Metastatic Liver Carcinoma in the Adrenal Gland (tissue), 2 donors: ENCODE data around the genes PRR30, TCF23, SLC30A3, UCN and KRTCAP3.

- PRO-cap, 2 experiments = no peak in any of the 2 experiments
Observed at GRCh38 chr2:26571672-26571979, 9.2 kb downstream of the FAM166C start.

- PRO-cap, 2 experiments = no peak in any of the 2 experiments
Observed at GRCh38 chr2:26980984-26981442, 10.6 kb downstream of the MAPRE3 start.

- PRO-cap, 2 experiments = no peak in any of the 2 experiments
Observed at GRCh38 chr2:27041411-27042559, 9.0 kb downstream of the TMEM214 start.

DNA sequence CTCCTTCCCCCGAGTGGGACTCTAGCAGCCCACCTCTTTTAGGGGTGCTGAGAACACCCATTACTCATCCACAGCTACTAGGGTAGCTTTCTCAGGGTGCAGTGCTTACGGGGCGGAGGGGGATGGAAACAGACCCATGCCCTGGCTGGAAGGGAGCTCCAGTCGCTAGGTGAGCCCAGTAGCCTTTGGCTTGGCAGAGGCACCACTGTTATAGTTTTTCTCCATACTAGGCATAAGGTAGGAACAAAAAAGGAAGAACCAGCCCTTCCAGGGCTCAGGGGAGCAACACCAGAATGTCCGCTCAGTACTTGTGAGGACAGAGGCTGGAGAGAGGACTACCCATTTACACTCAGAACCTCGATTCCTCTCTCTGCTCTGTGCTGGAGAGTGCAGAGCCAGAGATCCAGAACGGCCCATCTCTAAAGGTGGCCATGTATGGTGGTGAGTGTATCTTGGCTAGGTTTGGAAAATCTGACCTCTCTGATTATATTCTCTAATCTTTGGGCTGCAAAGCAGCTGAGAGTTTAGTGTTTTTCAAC, 704 bp downstream of the AGBL5 start:
- PRO-cap, 2 experiments = no peak in any of the 2 experiments

- PRO-cap, 2 experiments = peak in 2 of 2 experiments; most common plus-strand start chr2:27085712 (in 1)
Observed at GRCh38 chr2:27085262-27086088, 1.1 kb upstream of the KHK start.

GRCh38 chr2:27130958-27131646, 3.3 kb downstream of the PREB start:
- PRO-cap, 2 experiments = no peak in any of the 2 experiments

DNA sequence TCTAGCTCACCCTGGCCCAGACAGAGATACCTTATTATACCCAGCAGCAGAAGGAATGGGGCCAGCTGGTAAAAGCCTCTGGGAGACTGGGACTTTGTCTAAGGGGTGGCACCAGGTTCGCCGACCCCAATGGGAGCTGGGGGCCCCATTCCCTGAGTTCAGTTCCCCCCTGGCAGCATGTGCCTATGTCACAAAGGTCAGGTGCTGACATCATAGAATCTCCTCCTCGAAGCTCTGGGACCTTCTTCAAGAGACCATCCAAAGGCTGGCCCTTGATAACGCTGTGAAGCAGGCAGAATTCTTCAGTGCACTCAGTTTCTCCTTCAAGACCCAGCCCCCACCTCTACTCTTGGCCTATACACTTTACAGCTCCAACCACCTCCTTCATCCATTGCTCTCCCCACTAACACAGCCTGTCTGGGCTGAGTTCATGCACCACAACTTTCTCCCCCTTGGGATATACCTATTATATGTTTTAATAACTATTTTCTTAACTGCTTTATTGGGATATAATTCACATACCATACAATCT, at the start of gene PRR30:
Gene PRR30, minus strand, starts transcription at position 138 of the 532 bp plus-strand sequence.
- PRO-cap, 2 experiments = no peak in any of the 2 experiments

GRCh38 chr2:27148574-27149393, at the start of gene TCF23:
TCF23 (plus strand) TSS chr2:27149004.
- PRO-cap, 2 experiments = no peak in any of the 2 experiments

DNA sequence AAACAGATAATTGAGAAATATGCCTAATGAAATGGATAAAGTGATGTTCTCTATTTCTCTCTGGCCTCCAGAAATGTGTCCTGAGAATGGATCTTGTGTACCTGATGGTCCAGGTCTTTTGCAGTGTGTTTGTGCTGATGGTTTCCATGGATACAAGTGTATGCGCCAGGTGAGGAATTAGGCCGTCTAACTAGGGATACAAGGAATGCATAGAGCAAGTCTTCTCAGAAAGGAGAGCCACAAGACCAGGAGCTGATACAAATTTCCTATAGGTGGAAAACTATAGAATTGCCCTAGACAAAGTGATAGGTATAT, 760 bp upstream of the CAD start:
- PRO-cap, 2 experiments = no peak in any of the 2 experiments

GRCh38 chr2:27262745-27263611, at the start of gene SLC30A3:
SLC30A3 (minus strand) TSS chr2:27263047.
- PRO-cap, 2 experiments = peak in 2 of 2 experiments; most common minus-strand start chr2:27263047 (in 2)

DNA sequence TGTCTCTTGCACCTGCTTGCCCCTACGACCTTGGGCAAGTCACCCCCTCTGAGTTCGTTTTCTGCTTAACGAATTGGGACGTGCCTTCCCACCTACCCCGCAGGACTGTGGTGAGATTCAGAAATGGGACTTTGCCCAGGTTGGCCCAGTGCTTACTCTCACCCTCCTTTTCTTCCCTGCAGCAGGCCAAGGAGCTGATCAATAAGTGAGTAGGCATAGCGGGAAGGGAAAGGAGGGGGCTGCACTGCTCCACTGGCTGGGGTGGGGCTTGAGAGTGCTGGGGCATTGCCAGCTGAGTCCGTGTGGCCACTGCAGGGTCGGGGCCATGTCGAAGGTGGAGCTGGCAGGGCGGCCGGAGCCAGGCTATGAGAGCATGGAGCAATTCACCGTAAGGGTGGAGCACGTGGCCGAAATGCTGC, 2.3 kb downstream of the UCN start:
- PRO-cap, 2 experiments = no peak in any of the 2 experiments

DNA sequence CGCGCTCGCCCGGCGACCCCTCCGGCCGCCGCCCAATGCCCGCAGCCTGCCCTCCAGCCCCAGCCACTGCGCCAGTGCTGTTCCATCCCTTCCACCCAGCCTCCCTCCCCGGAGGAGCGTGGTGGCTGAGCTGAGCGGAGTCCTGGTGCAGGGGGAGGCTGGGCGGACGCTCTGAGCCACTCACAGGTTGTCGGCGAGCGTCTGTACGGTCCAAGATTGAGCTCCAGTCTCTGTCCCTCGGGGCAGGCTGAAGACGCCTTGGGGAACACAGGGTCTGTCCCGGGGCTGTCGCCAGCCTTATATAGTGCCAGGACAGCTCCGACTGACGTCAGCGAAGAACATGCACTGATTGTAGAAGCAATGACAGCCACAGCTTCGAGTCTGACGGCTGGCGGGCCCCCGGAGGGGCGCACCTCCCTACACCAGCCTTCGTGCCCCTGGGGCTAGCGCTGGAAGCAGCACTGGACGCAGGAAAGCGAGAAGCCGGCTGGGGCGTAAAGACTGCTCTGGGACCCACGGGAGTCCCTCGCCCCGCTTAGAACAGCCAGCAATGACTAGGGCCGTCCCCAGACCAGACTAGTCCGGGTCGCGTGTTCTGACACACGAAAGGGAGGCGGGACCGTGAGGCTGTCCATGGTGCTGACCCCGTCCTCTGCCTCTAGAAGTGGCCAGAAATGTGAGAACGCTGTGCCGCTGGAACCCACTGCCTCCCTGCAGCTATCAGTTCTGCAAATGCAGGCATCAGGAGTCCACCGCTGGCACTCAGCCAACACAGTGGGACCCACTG, at the start of gene UCN:
Gene UCN, minus strand, starts transcription at position 470 of the 787 bp plus-strand sequence.
- PRO-cap, 2 experiments = no peak in any of the 2 experiments

DNA sequence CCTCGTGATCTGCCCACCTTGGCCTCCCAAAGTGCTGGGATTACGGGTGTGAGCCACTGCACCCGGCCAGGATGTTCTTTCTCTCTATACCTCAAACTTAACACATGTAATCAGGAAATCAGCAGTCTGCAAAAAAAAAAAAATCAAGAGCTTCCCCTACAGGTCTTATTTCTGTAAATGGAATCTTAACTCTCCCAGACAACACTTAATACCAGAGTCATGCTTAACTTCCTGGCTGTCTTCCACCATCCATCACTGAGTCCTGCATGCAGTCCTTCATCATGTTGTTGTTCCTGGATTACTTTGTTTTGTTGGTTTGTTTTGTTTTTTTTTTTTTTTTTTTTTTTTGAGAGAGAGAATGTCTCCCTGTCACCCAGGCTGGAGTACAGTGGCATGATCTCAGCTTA, 11.4 kb upstream of the ZNF513 start:
- PRO-cap, 2 experiments = no peak in any of the 2 experiments

- PRO-cap, 2 experiments = no peak in any of the 2 experiments
Observed at GRCh38 chr2:27441865-27442700, at the start of gene KRTCAP3. KRTCAP3 (plus strand) TSS chr2:27442381.

- PRO-cap, 2 experiments = no peak in any of the 2 experiments
Observed at GRCh38 chr2:27584093-27585012, 1.5 kb downstream of the ZNF512 start.

DNA sequence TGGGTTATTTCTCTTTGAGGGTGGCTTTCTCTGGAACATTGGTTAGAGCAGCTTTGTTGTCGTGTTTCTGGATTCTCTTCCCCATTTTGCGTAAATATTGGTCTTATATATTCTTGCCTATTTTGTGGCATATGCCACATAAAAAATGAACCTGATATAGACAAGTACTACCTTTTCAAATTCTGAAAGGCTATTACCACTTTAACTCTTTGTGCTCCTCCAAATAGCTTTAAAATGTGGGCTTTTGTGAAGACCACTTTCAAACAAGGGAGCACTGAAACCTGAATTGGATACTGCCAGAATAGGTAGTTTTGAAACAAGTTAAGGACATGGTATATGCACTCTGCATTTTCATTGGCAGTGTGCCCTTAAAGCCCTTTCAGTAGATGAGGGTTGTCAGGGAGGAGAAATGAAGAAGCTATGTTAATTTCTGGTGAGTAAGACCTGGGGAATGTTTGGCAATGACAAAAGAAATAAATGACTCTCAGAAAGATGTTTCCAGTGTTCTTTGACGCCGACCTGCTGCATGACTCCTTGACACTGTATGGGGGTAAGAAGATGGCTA, 6.1 kb downstream of the CCDC121 start:
- PRO-cap, 2 experiments = no peak in any of the 2 experiments

DNA sequence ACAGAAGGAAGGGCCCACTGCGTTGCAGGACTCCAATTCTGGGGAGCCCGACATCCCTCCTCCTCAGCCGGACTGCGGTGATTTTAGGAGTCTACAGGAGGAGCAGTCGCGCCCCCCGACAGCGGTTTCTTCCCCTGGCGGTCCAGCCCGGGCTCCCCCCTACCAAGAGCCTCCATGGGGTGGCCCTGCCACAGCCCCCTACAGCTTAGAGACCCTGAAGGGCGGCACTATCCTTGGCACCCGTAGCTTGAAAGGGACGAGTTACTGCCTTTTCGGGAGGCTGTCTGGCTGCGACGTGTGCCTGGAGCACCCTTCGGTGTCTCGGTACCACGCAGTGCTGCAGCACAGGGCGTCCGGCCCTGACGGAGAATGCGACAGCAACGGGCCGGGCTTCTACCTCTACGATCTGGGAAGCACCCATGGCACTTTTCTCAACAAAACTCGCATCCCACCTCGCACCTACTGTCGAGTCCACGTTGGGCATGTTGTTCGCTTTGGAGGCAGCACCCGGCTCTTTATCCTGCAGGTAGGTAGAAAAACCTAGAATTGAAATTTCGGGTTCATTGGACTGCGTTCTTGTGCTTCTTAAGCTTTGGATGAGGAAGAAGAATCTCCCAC, 472 bp downstream of the SLC4A1AP start:
- PRO-cap, 2 experiments = no peak in any of the 2 experiments

DNA sequence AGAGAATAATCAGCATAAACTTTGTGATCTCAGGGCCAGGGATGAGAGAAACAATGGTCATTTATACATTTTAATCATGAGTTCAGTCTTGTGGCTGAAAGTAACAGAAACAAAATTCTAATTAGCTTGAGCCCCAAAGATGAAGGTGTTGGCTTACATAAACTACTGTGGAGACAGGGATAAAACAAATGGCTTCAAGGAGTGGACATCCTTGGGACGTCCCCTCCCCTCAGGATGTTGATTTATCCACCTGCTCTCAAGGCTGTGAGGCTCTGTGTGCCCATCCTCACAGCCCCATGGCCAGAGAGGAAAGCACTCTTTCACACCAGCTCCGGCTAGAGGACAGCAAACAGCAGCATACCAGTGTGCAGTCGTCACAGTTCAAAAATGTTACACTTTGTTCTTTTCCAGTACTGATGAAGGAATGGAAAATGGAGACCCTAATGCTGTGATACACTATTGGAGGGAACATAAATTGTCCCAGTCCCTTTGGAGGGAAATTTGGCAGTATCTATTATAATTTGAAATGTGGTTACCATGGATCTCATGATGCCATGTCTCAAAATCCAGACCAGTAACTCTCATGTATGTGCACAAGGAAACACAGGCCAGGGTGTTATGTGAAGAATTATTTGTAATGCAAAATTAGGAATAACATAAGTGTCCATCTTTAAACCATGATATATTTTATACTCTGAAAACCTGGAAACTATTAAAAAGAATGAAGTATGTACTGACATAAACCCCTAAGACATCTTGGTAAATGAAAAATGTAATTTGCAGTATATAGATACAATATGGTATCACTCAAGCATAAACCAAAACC, 46.1 kb upstream of the MRPL33 start:
- PRO-cap, 2 experiments = no peak in any of the 2 experiments

- PRO-cap, 2 experiments = no peak in any of the 2 experiments
Observed at GRCh38 chr2:27762224-27762559, 9.3 kb upstream of the MRPL33 start.

DNA sequence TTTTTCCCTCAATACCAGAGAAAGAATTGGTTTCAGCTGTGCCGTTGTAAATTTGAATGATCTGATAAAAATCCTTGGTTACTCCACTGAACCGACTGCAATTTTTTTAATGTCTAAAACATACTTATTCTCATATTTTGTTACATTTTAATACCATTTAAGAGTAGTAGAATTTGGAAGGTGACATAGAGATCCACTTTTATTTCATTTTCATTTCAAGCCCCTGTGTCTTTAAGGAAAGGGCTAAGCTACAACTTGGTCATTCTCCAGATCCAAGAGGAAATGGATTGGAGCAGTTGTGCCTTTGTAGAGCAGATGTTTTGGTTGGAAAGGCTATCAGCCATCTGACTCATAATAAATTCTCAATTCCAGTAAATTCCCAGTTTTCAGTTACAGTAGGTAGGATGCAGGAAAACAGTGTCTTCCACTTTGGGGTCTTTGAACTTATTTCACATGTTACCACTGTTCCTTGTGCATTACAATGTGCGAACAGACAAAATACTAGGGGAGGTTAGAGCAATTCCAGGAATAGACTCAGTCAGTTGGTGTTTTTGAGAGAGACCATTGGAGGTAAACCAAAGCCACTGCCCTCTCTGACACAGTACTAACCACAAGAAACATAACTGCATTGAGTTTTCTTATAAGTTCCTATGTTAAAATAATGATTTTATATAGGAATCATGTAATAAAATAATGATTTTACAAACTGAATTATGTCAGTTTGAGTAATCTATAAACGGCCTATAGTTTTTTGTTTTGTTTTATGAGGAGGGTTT, 211.9 kb downstream of the BABAM2 start:
- PRO-cap, 2 experiments = no peak in any of the 2 experiments